Tongue (tissue), 2 donors: ENCODE results near the genes PRDM8 and HNRNPDL.

DNA sequence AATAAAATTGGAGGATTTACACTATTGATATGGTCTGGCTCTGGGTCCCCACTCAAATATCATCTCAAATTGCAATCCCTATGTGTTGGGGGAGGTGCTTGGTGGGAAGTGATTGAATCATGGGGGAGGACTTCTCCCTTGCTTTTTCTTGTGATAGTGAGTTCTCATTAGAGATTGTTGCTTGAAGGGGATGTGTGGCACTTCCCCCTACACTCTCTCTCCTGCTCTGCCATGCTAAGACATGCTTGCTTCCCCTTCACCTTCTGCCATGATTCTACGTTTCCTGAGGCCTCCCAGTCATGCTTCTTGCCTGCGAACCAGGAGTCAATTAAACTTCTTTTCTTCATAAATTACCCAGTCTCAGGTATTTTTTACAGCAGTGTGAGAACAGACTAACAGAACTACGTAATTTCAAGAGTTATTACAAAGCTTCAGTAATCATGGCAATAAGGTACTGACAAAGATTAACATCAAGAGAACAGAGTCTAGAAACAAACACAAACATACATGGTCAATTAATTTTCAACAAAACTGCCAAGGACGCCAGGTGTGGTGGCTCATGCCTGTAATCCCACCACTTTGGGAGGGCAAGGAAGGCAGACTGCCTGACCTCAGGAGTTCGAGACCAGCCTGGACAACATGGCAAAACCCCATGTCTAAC is 22.8 kb downstream of the CNOT6L start:
- RAMPAGE, long total RNA: no peak

GRCh38 chr4:77819546-77820331 is 571 bp upstream of the CNOT6L start:
- RAMPAGE, long total RNA: no peak

- RAMPAGE, long total RNA: no peak
Observed at GRCh38 chr4:78552787-78553374, 1.3 kb downstream of the ANXA3 start.

- RAMPAGE, long total RNA: no peak
Observed at GRCh38 chr4:78781771-78782662, 5.9 kb downstream of the BMP2K start.

- RAMPAGE, long total RNA: no peak
Observed at GRCh38 chr4:79491966-79492758, 84.1 kb upstream of the GK2 start.

GRCh38 chr4:80184077-80185118 is 12.9 kb upstream of the PRDM8 start:
- RAMPAGE, long total RNA: no peak

DNA sequence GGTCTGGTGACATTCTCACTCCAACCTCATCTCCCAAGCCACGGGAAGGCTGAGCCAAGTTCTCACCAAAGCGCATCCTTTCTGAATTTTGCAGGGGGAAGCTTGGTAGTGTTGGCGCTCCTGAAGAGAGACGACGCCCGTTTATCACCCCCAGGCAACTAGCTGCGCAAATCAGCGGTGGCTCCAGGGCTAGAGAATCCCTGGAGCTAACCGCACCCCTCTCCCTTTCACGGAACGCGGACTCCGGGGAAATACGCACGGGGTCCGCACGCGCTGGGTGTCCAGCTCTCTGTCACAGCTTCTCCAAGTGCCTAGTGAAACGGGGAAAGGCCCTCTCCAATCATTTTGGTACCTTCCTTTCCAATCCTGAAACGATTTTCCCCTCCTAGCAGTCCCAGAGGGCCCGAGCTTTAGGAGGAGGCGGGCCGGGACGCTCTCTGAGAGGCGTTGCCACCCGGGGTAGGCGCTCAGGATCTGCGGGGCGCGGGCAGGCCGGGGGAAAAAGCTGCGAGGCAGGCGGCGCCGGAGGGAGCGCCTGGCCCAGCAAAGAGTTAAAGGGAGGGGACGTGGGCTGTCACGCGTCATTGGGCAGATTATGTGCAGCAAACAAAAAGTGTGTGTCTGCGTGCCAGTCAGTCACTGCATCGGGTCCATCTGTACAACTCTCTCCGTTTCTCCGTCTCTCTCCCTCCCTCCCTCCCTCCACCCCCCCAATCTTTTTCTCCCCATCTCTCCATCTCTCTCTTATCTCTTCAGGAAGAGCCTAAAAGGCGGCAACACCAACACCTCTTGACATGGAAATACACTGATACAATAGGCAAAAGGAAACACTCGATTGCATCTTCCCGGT is at the start of gene PRDM8:
Gene PRDM8, plus strand, starts transcription at position 635 of the 850 bp plus-strand sequence.
- RAMPAGE, long total RNA: no peak

- RAMPAGE, long total RNA: no peak
Observed at GRCh38 chr4:81031758-81032077, 1.2 kb downstream of the BMP3 start.

DNA sequence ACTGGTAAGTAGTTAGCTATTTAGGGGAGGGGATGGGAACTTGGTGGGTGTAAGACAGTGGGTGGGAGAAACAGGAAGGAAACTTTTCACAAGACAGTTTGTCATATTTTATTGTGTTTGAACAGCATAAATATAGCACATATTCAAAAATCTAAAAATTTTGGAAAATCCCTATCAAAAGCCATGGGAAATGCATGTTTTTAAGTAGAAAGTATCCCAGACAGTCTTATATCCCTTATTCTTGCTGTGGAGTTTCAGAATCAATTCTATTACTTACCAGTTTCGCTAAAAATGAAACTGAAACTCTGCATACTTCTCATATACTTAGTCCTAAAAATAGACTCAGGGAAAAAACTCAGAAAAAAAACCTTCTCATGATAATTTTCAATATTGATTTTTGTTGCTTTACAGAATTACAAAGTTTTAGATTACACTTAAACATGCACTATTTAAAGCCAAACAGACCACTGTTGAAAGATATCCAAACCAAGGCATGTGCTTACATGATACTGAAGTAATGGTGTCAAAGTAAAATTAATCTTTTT is 22.4 kb upstream of the RASGEF1B start:
- RAMPAGE, long total RNA: no peak

- RAMPAGE, long total RNA: no peak
Observed at GRCh38 chr4:81648818-81649458, 177.2 kb upstream of the RASGEF1B start.

- RAMPAGE, long total RNA: no peak
Observed at GRCh38 chr4:82230201-82230855, 143.5 kb downstream of the HNRNPD start.

DNA sequence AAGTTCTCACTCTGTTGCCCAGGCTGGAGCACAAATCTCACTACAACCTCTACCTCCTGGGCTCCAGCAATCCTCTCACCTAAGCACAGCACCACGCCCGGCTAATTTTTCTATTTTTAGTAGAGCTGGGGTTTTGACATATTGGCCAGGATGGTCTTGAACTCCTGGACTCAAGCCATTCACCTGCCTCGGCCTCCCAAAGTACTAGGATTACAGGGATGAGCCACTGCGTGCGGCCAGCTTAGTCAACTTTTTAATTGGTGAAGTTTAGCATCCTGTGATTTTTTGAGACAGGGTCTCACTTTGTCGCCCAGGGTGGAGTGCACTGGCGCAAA is 8.4 kb downstream of the HNRNPDL start:
- RAMPAGE, long total RNA: no peak

DNA sequence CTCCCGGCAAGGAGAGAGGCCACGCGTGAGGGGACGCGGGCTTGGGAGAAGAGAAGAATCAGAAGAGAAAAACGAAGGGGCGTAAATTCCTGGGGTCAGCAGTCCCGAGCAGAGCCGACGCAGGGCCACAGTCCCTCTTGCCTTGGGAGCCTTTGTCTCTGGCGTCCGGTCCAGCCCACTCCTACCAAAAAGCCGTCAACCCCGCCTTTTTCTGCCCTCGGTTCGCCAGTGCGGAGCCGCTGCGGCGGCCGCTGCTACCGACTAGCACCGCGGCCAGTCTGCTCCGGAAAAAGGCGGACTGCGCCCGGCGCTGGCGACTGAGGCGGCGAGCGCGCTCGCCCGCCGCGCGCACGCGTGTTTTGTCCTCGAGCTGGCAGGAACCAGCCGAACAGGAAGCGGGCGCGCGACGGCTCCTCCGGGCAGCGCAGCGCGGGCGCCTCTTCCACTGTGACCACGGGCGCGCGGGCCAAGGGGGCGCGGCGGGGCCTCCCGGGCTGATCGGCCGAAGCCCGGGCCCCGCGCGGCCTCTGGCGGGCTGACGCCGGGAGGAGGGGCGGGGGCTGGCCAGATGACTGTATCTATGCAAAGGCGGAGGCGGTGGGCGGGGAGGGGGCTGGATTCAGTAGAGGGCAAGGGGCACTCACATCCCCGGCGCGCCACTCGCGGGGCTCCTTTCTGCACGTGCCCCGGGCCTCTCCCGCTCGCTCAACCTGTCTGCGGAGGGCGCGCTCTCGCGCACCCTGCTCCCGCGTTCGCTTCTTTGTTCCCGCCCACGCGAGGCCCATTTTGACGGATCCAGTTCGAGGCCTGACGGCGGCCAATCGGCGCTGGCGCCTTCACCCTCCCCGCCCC is at the start of gene HNRNPDL:
Gene HNRNPDL, minus strand, starts transcription at position 765 of the 852 bp plus-strand sequence.
- RAMPAGE, long total RNA: no peak

- RAMPAGE, long total RNA: no peak
Observed at GRCh38 chr4:82974646-82974845, 36.1 kb downstream of the LIN54 start.

DNA sequence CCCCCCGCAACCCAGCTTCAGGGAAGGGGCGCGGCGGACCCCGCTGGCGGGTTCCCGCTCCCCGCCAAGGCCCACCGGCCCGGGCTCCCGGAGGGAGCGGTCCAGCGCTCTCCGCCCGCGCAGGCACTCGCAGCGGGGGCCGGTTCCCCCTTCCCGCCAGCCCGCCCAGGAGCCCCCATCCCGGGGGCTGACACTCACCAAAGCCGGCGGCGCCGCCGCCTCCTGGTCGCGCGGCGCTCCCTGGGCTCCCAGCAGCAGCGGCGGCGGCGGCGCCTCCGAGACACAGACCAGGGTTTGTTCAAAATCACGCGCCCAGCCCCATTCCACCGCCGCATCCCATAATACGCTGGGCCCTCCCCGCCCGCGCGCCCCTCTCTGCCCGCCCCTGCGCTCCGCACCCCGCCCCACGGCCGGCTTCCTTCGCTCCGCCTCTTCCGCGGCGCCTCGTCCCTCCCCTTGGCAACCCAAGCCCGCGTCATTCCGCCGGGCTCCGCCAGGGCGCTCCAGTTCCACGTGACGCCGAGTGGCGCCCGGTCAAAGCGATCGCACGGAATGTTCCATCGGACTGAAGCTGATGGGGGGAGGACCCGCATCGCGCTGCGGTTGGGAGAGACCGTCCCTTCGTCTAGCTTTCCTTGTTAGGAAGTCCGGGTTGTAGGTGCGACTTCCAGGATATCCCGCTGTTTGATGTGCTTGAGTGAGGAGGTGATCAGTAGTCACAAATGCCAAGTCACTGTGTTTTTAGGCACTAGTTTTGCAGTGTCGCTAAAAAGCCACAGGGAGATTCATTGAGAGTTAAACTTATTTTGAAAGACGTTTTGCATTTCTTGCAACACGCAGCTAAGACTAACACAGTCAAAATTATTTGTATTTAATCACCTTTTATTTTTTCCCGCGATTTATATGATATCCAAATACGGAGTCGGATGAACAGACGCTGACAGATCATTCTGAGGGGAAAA is 2.3 kb upstream of the LIN54 start:
- RAMPAGE, long total RNA: no peak

DNA sequence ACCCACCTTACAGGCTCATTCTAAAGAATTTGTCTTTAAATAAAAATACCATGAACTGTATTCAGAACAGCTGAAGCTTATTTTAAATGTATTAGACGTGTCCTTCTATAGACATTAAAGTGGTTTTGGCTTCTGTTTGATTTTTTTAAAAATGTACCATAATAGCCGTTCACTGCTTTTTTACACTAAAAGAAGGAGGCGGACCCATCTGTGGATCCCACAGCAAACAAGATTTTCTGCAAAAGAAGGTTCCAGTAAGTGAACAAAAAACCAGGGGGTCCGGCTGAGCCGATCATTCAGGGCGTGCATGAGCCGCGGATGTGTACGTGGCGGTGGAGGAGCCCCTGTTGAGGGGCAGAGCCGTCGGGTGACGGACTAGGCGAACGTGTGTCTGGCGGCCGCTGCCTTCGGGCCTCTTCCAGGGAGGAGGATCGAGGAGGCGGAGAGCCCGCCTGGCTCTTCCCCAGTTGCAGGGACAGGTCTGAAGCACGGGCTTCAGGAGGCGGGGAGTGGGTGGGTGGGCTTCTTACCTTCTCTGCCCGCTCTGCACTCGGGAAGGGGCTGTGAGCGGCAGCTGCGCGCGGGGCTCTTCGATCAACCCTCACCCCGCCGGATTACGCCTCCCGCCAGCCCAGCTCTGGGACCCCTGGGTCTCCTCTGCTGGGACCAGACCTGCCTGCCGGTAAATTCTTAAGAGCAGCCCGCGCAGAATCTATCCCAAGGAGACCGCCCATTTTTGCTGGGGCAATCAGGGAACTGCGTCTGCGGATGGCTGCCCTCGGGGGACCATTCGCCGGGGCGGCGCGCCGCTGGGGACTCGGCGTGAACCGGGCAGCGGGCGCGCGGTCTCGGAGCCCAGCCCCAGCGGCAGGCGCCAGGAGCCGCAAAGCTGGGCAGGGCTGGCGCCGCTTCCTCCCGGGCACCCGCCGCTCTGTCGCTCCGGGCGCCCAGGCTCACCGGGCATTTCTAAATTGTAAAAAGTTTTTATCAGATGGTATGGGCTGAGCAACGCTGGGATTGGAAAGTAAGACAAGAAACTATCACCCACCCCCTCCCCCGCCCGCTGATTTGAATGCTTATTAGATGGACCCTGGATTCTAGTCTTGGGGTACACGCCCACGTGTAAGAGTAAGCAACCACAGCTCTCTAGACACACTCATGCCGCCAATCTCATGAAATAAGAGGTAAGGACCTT is 4.9 kb downstream of the PLAC8 start:
- RAMPAGE, long total RNA: no peak

GRCh38 chr4:83248466-83248586 is 36.3 kb downstream of the COQ2 start:
- RAMPAGE, long total RNA: no peak

- RAMPAGE, long total RNA: no peak
Observed at GRCh38 chr4:83255575-83256017, 29.0 kb downstream of the COQ2 start.

GRCh38 chr4:83361664-83362201 is 27.1 kb upstream of the HPSE start:
- RAMPAGE, long total RNA: no peak

GRCh38 chr4:84678865-84679327 is 96.0 kb downstream of the CDS1 start:
- RAMPAGE, long total RNA: no peak